HT1080 (cell line): ENCODE measurements around a stretch of chr21.

RAMPAGE:
- cytosol, long total RNA, result no peak
- long total RNA, result no peak
- nucleus, long total RNA, result no peak
Measured at GRCh38 chr21:44913164-44913936, 7.3 kb downstream of the ITGB2 start.

GRCh38 chr21:44969761-44970525 lies 30.1 kb downstream of the SLX9 start:
RAMPAGE:
- cytosol, long total RNA, result no peak
- long total RNA, result no peak
- nucleus, long total RNA, result no peak

GRCh38 chr21:45021703-45022118 lies 52.7 kb upstream of the ADARB1 start:
RAMPAGE:
- cytosol, long total RNA, result no peak
- long total RNA, result no peak
- nucleus, long total RNA, result no peak

RAMPAGE:
- cytosol, long total RNA, result no peak
- long total RNA, result no peak
- nucleus, long total RNA, result no peak
Measured at GRCh38 chr21:45031461-45032190, 42.8 kb upstream of the ADARB1 start.

DNA sequence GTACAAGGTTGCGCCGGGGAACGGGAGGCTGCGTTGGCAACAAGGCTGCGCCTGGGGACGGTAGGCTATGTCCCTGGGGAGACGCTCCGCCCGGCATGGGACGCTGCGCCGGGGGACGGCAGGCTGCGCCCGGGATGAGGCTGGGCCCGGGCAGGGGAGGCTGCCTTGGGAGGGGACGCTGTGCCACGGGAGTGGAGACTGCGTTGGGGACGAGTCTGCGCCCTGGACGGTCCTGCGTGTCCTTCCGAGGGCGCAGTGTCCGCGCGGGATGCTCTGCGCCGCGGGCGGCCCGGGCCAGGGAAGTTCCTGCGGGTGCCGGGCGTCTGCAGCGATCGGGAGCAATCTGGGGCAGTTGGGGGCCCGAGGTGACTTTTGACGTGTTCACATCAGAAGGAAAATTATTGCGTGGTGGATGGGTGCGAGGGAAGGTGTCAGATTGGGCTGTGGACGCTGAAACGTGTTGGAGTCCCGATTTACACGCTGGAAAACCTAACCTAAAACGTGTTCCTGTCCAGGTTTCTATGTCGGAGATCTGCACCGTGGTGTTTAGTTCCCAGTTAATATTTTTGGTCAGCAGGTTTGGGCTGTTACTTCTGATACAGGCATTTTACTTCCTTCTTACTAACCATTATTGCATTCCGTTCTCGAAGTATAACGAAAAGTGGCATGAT lies 978 bp downstream of the ADARB1 start:
RAMPAGE:
- cytosol, long total RNA, result no peak
- long total RNA, result no peak
- nucleus, long total RNA, result no peak

RAMPAGE:
- cytosol, long total RNA, result no peak
- long total RNA, result no peak
- nucleus, long total RNA, result no peak
Measured at GRCh38 chr21:45095485-45096017, 21.2 kb downstream of the ADARB1 start.

RAMPAGE:
- cytosol, long total RNA, result no peak
- long total RNA, result no peak
- nucleus, long total RNA, result no peak
Measured at GRCh38 chr21:45192403-45192659, 95.4 kb downstream of the POFUT2 start.

DNA sequence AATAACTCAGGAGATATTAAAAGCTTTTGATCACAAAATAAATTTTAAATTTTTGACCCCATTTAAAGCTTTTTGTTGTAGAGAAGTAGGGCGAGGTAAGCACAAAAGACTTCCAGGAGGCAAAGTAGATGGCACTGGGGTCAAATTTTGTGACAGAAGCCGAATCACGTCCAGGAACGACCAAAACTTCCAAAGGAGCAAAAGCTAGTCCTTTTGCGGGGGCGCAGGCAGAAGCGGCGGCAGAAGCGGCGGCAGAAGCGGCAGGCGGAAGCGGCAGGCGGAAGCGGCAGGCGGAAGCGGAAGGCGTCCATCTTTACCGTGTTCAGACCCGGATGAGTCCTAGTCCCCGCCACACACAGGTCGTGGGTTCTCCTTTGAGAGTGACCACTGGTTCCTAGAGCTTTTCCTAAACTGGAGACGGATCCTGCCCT lies 53.7 kb downstream of the POFUT2 start:
RAMPAGE:
- cytosol, long total RNA, result no peak
- long total RNA, result no peak
- nucleus, long total RNA, result no peak

DNA sequence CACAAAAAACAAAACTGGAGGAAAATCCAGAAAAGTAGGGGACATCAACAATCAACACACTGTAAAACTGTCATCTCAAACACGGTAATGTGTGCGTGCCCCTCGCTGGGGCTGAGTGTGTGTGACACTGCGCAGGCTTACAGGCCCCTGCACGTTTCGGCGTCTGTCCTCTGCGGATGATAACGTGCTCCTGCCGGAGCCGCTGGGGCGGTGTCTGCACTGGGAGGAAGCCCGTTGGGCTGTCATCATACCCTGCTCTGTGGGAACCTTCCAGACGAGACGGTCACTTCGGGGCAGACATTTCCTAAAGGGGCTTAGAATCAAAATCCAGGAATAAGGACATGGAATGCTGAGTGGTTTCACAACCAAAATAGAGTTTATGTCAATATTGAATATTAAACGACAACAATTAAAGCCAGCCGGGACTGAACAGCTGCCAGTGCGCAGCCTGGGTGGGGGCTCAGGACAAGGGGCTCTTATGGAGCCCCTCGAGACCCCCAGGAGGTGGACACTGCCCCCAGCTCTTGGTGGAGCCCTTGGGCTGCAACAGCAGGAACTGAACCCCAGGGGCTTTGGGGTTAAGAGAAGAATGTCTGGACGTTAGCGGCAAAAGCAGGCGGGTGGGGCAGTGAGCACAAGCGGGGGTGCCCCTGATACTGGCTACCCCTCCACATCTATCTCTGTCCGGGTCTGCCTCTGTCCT lies 11.9 kb upstream of the POFUT2 start:
RAMPAGE:
- cytosol, long total RNA, result no peak
- long total RNA, result no peak
- nucleus, long total RNA, result no peak

GRCh38 chr21:45318502-45319303 lies 31.0 kb upstream of the POFUT2 start:
RAMPAGE:
- cytosol, long total RNA, result no peak
- long total RNA, result no peak
- nucleus, long total RNA, result no peak

RAMPAGE:
- cytosol, long total RNA, result no peak
- long total RNA, result no peak
- nucleus, long total RNA, result no peak
Measured at GRCh38 chr21:45328524-45329256, 41.0 kb upstream of the POFUT2 start.

RAMPAGE:
- cytosol, long total RNA, result no peak
- long total RNA, result no peak
- nucleus, long total RNA, result no peak
Measured at GRCh38 chr21:45356638-45357169, 48.3 kb upstream of the COL18A1 start.

DNA sequence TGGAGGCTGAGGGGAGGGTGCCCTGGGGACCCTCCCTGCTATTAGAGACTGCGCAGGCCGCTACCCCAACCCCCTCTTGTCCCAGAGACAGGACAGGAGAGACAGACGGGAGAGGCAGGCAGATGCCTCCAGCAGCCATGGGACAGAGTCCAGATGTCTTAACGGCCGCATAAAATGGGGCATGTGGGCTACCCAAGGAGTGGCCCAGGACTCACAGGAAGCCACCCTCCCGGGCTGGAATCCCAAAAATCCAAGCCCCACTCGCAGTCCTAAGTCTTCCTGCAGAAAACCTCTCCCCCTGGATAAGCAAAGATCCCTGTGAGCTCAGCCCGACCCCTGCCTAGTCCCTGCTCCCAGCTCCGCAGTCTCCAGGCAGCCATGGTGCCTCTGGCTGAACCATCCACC lies 43.6 kb upstream of the COL18A1 start:
RAMPAGE:
- cytosol, long total RNA, result no peak
- long total RNA, result no peak
- nucleus, long total RNA, result no peak

RAMPAGE:
- cytosol, long total RNA, result no peak
- long total RNA, result no peak
- nucleus, long total RNA, result no peak
Measured at GRCh38 chr21:45388011-45388448, 16.9 kb upstream of the COL18A1 start.

RAMPAGE:
- cytosol, long total RNA, result no peak
- long total RNA, result no peak
- nucleus, long total RNA, result no peak
Measured at GRCh38 chr21:45457678-45458139, 52.7 kb downstream of the COL18A1 start.

DNA sequence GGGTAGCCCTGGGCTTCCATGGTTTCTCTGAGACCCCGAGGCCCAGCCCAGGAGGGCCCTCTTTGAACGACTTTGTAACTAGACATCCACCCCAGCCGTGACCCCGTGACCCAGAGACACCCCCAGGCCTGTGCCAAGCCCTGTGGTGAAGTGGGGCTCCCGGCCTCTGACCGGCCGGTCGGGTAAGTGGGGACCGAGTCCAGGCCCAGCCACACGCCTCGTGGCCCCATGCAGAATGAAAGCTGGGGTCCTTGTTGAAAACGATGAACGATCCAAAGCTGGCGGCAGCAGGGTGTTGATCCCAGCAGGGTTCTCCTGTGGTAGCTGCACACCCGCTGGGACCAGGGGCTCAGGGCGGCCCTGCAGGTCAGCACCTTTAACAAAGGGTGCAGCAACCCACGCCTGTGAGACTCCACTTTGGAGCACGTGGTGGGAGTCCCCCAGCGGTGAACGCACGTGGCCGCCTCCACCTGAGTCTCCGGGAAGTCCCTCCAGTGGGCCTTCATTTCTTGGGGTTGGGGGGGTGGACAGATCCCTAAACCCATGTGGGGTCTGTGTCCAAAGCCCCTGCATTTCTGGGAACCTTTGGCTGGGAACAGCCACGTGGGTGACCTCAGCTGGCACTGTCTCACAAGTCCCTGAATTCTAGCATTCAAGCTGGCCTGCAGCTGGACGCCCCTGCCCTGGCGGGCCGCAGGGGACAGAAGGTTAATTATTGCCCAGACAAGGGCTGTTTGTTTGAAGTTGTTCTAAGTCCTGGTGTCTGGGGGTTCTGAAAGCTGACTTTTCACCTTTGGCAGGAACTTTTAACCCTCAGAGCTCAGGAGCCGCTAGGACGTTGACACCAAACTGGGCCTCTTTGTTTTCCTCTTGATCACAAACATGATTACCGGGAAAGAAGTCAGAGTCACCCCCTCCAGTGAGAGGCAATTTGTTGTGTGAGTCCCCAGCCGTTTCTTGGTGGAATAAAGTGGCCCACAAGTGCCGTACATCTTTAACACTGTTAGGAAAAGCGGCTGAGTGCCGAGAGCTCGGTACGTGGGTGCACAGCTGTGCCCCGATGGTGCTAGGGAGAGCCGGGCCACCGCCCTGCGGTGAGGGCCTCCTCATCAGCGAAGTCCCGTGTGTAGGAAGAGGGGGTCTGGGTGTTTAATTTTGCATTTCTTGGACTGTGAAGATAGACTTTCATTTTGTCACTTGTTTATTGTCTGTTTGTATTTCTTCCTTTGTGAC lies 64.5 kb downstream of the COL18A1 start:
RAMPAGE:
- cytosol, long total RNA, result no peak
- long total RNA, result no peak
- nucleus, long total RNA, result no peak

DNA sequence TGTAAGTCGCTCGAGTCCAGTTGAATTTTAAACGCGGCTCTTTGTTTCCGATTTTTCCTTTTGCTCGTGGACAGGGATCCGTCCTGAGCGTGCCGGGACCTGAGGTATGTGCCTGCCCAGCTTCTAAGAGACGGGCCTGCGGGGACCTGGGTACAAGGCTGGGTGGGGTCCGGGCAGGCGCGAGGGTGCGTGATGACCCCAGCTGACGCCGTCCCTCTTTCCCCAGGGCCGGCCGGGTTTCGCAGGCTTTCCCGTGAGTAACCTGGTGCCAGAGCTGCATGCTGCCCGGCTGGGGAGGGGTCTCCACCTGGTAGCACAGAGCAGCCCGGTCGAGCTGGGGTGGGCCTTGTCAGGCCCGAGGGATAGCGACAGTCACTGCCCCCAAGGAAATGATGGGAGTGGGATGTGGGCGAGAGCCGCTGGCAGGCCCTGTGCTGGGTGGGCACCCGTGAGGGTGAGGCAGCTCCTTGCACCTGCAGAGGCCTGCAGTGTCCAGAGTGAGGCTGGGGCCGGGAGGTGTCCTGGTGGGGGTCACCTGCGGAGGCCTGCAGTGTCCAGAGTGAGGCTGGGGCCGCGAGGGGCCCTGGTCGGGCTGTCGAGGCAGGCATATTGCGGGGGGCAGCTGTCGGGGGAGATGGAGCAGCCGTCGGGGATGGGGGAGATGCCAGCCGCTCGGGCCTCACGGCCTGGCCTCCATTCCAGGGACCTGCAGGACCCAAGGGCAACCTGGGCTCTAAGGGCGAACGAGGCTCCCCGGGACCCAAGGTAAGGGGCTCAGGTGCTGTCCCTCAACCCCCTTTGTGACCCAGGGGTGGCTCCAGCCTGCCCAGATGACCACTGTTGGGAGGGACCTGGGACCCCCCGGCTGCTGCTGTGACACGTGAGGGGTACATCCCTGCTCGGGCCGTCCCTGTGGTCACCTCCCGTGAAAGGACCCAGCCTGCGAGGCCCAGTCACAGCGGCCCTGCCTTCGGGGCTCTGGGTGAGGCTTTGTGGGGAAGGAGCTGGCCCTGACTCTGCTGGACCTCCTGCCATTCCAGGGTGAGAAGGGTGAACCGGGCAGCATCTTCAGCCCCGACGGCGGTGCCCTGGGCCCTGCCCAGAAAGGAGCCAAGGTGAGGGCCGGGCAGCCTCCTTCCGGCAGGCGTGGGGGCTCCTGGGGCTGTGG lies 49.4 kb downstream of the SLC19A1 start:
RAMPAGE:
- cytosol, long total RNA, result no peak
- long total RNA, result no peak
- nucleus, long total RNA, result no peak

DNA sequence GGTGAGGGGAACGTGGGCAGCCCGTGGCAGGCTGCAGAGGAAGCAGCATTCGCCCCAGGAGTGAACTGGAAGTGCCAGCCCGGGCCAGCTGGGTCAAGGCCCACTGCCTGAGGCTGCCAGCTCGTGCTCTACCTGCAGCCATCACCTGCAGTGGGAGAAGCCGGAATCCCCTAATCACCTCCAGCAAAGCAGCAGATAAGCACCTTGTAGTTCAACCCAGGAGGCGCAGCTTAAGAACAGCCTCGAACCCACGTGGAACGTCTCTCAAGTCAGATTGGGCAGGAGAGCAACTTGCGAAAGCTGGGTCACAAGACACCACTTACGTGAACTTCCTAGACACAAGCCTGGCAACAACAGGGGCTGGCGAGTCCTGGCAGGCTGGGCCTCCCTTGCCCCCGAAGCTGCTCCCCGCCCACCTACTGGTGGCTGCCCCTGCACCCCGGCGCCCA lies 6.6 kb downstream of the SLC19A1 start:
RAMPAGE:
- cytosol, long total RNA, result no peak
- long total RNA, result no peak
- nucleus, long total RNA, result no peak

GRCh38 chr21:45763518-45764010 lies 120.0 kb downstream of the PCBP3 start:
RAMPAGE:
- cytosol, long total RNA, result no peak
- long total RNA, result no peak
- nucleus, long total RNA, result no peak

DNA sequence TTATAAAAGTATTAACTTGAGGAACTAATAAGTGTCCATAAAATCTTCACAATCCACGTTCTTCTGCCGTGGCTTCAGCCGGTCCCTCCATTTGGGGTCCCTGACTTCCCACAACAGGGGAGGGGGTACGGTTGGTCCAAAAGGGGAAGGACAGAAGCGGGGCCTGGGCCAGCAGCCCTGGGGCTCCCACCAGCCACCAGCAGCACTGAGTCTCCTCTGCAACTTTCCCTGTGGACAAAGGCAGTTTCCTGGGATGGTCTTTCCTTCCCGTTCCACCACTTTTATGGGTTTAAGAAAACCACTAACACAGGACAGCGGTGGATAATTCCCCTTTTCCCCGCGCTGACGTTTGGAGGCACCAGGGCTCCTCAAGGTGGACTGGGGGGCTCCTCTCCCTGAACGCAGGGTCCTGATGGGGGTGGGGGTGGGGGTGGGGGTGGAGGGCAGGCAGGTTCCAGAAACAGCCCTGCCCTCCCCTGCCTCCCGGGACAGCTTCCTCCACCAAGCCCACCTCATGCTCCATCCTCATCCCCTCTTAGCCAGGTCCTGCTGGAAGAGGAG lies 4.9 kb upstream of the COL6A1 start:
RAMPAGE:
- cytosol, long total RNA, result no peak
- long total RNA, result no peak
- nucleus, long total RNA, result no peak